SK-MEL-5 (cell line): ENCODE measurements around the genes LSM11, TTC1 and PWWP2A.

GRCh38 chr5:156595310-156595878 lies 254.7 kb upstream of the PPP1R2B start:
RAMPAGE:
- cytosol, long total RNA = no peak
- long total RNA = no peak
- nucleus, long total RNA = no peak

RAMPAGE:
- cytosol, long total RNA = no peak
- long total RNA = no peak
- nucleus, long total RNA = no peak
Observed at GRCh38 chr5:157286574-157287319, 20.8 kb downstream of the CYFIP2 start.

DNA sequence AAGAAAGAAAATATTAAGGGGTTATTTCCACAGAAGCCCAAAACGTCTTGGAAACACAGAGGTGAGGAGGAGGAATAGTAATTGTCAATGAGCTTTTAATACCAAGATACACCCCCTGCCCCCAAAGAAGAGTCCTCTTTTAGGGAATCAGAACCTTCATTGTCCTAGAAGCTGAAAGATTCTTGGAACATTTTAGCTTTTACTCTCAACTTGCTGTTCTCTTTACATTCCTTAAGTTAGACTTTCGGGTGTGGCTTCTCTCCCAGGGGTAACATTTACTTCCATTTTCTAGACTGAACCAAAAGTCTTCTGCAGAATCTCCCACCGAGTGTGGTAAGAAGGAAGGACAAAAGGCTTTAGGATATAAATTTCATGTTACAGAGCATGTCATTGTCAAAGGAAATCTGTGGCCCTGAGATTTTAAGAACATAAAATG lies 48.5 kb upstream of the FNDC9 start:
RAMPAGE:
- cytosol, long total RNA = no peak
- long total RNA = no peak
- nucleus, long total RNA = no peak

RAMPAGE:
- cytosol, long total RNA = no peak
- long total RNA = no peak
- nucleus, long total RNA = no peak
Observed at GRCh38 chr5:157479624-157480164, 19.7 kb downstream of the NIPAL4 start.

DNA sequence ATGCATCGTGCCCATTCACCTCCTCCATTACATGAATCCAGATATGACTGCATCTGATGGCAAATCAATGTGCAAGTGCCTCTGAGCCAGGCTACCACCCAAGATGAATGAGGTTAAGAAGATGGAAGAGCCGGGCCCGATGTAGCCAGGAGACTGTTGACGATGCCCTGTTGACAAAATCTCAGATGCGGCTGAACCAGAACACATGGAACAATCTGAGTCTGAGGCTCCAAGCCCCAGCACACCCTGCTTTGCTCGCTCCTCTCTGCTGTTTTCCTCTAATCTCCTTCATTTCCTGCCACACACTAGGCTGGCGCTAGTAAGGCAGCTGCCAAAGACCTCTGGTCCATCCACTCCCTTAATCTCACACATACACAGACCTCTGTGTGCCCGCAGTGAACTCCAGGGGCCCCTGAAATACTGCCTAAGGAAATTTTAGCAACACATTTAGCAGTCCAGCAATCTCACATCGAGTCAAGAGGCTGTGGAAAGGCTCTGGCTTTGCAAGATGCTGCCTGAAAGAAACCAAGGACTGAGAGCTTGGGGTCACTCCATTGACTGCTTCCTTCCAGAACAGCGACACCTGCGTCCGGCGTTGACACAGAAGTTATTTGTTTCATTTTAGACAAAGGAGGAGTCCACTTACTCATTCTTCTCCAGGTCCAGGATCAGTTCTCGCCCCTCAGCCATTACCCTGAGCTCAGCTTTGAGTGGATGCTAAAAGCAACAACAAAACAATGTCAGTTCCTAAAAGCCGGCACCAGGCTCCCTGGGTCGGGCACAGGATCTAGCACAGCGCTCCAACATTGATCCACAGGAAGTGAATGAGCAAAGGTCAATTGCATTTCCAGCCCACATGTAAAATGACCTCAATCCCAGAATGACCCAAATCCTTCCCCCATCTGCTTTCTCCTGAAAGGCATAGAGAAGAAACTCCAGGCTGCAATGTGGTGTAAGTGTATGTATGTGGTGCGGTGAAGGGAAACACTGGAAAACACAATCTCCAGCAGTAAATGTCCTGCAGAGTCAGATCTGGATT lies 11.5 kb downstream of the ADAM19 start:
RAMPAGE:
- cytosol, long total RNA = no peak
- long total RNA = no peak
- nucleus, long total RNA = no peak

DNA sequence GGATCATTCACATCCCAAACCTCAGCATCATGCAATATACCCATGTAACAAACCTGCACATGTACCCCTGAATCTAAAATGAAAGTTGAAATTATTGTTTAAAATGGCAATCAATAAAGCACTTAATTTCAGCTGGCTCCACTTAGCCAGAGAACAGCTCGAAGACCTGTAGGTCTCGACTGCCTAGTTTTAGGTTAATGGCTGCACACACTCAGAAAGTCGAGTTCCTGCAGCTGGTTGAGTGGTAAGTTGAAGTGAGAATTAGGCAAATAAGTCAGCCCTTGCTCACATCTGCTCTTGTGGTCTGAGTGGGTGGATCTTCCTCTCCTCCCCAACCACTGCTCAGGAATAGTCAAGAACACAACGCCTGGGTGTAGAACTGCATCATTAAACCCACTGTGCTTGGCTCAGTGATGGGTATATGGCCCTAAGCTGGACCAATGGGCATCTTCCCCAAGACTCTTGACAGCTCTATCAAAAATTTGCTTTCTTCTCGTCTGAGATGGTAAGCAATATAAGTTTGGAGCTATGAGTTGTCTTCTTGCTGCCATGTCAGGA lies 20.9 kb upstream of the ADAM19 start:
RAMPAGE:
- cytosol, long total RNA = no peak
- long total RNA = no peak
- nucleus, long total RNA = no peak

RAMPAGE:
- cytosol, long total RNA = no peak
- long total RNA = no peak
- nucleus, long total RNA = no peak
Observed at GRCh38 chr5:157743287-157744519, at the start of gene LSM11. Gene LSM11 (plus strand): TSS chr5:157743712.

DNA sequence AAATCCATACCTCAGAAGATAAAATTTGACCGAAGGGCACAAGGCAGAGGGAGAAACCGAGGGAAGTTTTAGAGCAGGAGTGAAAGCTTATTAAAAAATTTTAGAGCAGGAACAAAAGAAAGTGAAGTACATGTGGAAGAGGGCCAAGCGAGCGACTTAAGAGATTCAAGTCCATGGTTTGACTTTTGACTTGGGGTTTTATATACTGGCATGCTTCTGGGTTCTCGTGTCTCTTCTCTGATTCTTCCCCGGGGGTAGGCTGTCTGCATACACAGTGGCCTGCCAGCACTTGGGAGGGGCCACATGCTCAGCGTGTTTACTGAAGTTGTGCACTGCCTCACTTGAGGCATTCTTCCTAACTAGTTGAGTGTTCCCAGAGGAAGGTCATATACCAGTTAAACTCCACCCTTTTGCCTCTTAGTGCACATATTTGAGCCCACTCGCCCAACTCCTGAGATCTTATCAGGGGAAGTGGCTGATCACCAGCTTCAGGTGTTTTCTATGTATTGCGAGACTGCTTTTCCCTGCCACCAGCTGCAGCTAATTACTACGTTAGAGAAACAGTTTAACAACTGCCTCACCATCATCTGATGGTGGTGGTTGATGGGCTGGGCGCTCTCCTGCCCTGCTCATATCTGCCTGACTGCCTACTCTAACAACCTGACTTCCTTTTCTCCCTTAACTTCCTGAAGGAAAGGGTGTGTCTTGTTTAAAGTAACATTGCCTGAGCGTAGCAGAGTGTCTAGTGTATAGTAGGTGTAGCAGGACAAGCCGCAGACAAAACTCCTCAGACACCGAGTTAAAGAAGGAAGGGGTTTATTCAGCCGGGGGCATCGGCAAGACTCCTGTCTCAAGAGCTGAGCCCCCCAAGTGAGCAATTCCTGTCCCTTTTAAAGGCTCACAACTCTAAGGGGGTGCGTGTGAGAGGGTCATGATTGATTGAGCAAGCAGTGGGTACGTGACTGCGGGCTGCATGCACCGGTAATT lies 60.0 kb upstream of the CLINT1 start:
RAMPAGE:
- cytosol, long total RNA = no peak
- long total RNA = no peak
- nucleus, long total RNA = no peak

GRCh38 chr5:158194390-158195240 lies 335.7 kb upstream of the CLINT1 start:
RAMPAGE:
- cytosol, long total RNA = no peak
- long total RNA = no peak
- nucleus, long total RNA = no peak

DNA sequence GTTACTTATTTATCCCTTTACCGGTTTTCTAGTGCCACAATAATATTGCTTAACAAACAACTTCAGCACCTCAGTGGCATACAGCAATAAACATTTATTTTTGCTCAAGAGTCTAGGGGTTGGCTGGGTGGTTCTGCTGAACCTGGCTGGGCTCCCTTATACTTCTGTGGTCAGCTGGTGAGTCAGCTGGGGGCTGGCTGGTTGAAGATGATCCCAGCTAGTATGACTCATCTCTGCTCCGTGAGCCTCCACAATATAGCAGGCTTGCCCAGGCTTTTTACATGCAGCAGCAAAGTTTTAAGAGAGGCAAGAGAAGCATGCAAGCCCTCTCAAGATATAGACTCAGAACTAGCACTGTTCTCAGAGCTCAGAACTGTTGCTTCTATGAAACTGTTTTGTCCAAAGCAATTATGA lies 523.5 kb upstream of the CLINT1 start:
RAMPAGE:
- cytosol, long total RNA = no peak
- long total RNA = no peak
- nucleus, long total RNA = no peak

GRCh38 chr5:158670137-158670773 lies 429.5 kb downstream of the EBF1 start:
RAMPAGE:
- cytosol, long total RNA = no peak
- long total RNA = no peak
- nucleus, long total RNA = no peak

GRCh38 chr5:158727721-158728588 lies 371.8 kb downstream of the EBF1 start:
RAMPAGE:
- cytosol, long total RNA = no peak
- long total RNA = no peak
- nucleus, long total RNA = no peak

GRCh38 chr5:159104295-159104824 lies 4.6 kb upstream of the EBF1 start:
RAMPAGE:
- cytosol, long total RNA = no peak
- long total RNA = no peak
- nucleus, long total RNA = no peak

RAMPAGE:
- cytosol, long total RNA = no peak
- long total RNA = no peak
- nucleus, long total RNA = no peak
Observed at GRCh38 chr5:159105080-159105891, 5.6 kb upstream of the EBF1 start.

GRCh38 chr5:159157827-159158217 lies 51.5 kb downstream of the RNF145 start:
RAMPAGE:
- cytosol, long total RNA = no peak
- long total RNA = no peak
- nucleus, long total RNA = no peak

RAMPAGE:
- cytosol, long total RNA = no peak
- long total RNA = no peak
- nucleus, long total RNA = no peak
Observed at GRCh38 chr5:159182668-159183465, 26.5 kb downstream of the RNF145 start.

GRCh38 chr5:159191902-159192593 lies 17.3 kb downstream of the RNF145 start:
RAMPAGE:
- cytosol, long total RNA = no peak
- long total RNA = no peak
- nucleus, long total RNA = no peak

RAMPAGE:
- cytosol, long total RNA = start-site peak on the plus strand at chr5:160009130-160009170, 1,808 and 4,019 reads in 2 replicates
- long total RNA = start-site peak on the plus strand at chr5:160009127-160009167, 1,865 and 1,410 reads in 2 replicates
- nucleus, long total RNA = start-site peak on the plus strand at chr5:160009144-160009158, 551 and 132 reads in 2 replicates
Observed at GRCh38 chr5:160008636-160009855, at the start of gene TTC1. Gene TTC1 (plus strand): TSS chr5:160009139.

RAMPAGE:
- cytosol, long total RNA = no peak
- long total RNA = no peak
- nucleus, long total RNA = no peak
Observed at GRCh38 chr5:160119293-160120399, at the start of gene PWWP2A. Gene PWWP2A (minus strand): TSS chr5:160119450.

DNA sequence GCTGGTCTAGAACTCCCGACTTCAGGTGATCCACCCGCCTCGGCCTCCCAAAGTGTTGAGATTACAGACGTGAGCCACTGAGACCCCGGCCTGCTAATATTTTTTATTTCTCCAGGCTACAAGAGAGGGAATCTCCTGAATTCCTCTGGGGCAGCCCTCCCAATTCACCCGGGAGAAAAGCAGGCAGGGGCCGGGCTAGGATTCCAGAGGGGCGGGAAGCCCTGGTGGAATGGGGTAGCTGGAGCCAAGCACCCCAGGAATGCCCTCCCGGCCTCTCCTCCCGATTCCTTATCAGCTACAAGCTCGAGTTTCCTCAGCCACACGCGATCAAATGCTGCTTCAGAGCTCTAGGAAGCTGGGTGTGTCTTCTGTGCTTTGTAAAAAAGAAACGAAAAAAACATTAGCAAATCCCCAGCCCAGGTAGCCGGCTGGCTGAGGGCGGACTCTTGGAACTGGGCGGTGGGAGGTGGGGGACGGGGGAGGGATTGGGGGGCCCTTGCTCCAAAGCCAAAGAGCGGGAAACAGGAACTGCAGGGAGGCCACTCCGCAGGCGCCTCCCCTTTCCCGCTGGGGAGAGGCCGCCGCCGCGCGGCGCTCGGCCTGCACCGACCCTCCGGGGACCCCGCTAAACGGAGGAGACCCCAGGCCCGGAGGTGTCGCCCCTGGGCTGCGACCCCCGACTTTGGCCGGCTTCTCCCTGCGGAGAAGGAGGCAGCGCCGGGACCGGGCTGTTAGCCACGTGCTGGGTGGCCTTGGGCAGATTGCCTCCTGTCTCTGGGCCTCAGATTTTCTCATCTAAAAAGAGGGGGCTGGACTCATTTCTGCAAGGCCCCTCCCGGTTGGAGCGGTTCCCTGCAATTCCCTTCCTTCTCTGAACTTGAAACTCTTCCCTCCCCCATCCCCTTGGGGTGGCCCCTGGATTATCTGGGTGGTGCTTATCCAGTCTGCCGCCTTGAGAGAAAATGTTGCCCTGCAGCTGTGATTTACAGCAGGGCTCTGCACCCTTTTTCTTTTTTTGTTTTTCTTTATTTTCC lies 41.0 kb upstream of the FABP6 start:
RAMPAGE:
- cytosol, long total RNA = no peak
- long total RNA = no peak
- nucleus, long total RNA = no peak